Metastatic Breast Carcinoma in the Brain (tissue), 10 donors: ENCODE measurements around the gene CCDC187.

DNA sequence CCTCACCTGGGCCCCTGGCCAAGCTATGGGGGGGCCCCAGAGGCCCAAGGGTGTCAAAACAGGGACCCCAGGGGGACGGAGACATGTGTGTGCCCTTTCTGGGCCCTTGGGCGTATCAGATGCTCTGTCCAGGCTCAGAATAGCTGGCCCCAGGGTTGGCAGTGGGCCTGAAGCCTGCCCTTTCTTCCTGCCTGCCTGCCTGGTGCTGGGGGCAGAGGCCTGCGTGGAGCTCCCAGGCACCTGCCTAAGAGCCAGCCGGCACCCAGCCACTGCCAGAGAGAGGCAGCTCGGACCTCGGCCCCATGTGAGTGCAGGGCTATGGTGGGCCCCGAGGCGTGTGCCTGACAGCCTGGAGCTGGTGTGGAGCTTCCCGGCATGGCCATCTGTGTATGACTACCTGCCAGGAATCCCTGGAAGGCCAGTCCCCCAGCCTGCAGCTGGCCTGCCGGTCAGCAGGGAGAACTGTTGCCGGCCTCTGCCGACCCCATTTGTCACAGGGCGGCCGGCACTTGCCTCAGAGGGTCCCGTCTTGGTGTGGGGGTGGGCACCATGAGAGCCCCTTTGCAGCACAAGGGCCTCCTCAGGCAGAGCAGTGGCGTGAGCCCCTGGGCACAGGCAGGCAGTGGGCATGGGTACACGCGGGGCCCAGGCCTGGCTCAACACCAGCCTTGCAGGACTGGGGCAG is 42.0 kb downstream of the KCNT1 start:
- PRO-cap, 10 experiments = no peak in any of the 10 experiments

GRCh38 chr9:135930196-135931090 is 23.1 kb upstream of the CAMSAP1 start:
- PRO-cap, 10 experiments = no peak in any of the 10 experiments

DNA sequence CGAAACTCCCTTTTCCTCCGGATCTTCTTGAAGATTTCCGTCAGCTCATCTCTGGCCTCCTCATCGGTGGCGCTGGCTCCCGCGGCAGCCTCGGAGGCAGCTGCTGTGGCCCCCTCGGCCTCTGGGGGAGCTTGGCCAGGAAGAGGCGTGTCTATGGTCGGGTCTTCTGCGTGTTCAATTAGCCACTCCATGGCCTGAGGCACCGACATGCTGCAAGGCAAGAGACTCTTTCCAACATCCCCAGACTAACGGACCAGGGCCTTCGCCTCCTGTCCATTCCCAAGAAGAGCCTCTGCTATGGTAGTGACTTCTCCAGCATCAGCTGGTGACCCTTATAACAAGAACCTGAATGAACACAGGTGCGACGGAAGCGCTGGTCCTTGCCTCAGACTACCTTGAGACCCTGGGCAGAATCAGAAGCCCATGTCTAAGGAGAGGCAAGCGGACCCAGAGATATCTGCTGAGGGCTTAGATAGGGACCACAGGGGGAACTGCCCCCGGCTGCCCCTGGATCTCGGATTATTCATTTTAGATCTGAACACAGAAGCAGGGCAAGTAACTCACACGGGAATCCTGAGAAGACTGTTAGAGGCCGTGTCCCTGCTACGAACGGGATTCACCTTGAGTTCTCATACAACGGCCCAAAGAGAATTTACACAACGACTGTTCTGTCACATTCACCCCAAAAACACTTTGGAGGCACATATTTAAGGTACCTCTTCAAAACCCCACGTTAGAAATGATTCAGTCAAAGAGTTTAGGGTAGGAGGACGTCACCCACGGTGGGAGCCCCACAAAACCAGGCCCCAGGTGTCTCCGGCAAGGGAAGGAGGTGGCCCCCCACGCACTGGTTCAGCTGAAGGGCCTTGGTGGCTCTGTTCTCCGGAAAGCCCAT is 15.9 kb downstream of the UBAC1 start:
- PRO-cap, 10 experiments = no peak in any of the 10 experiments

GRCh38 chr9:135950038-135950693 is 11.0 kb downstream of the UBAC1 start:
- PRO-cap, 10 experiments = no peak in any of the 10 experiments

DNA sequence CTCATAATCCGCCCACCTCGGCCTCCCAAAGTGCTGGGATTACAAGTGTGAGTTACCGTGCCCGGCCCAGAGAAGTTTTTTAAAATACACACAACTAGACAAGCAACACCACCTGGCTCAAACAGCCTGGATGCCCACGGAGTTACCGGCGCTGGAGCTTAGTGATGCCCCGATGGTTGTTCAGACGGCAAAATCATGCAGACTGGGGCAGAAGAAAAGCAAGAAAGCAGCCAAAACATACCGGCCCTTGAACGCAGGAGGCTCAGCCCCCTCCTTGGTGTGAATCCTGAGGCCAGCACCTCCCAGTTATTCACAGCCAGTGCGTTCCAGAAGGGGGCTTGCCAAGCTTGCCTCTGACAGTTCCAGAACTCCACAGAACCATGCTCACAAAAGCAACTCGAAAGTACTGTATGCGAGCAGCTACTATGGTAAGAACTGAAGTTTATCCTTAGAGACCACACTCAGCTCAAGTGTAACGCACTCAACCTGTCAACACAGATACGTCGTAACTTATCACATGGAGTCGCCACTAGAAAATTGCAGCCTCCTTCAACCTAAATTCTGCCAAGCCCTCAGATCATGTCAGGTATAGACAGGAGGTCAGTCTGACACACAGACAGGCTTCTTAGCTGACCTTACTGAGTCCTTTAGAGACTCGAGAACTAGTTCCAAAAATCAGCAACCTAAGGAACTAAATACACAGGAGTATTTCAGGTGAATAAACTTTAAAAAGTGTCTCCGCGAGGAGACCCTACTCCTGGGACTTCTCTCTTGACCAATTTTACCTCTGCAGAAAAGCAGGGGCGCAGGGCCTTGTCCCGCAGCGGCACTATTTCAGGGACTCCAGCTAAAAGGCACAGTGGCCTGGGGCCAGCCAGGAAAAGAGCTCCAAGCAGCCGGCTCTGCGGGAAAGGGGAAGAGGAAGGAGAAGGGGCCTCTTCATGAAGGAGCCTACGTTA is 1.3 kb downstream of the UBAC1 start:
- PRO-cap, 10 experiments = no peak in any of the 10 experiments

DNA sequence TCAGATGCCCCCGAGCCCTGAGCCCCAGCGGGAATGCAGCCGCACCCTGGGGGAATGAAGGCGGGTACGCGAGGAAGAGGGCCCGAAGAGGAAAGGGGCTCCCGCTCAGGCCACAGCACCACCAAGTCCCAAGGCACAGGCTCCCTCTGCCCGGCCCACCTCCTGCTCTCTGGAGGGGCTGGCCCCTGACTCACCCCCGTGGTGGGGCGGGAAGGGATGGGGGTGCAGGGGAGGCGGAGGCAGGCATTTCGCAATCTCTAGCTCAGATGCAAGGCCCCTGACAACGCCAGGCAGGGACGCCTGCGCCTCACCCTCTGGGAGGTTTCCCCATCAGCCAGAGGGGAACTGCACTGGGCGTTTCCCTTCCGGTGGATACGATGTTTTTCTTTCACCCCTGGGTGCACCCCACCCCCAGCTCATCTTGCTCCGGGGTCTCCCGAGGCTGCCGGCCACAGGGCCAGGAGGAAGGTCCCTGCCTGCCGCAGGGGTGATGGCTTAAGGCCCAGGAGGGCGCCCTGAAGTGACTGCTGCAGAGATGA is 49.0 kb downstream of the NACC2 start:
- PRO-cap, 10 experiments = no peak in any of the 10 experiments

GRCh38 chr9:136107842-136108902 is 10.5 kb downstream of the TMEM250 start:
- PRO-cap, 10 experiments = peak in 3 of 10 experiments; most common plus-strand start chr9:136108631 (in 2); most common minus-strand start chr9:136108335 (in 1)

DNA sequence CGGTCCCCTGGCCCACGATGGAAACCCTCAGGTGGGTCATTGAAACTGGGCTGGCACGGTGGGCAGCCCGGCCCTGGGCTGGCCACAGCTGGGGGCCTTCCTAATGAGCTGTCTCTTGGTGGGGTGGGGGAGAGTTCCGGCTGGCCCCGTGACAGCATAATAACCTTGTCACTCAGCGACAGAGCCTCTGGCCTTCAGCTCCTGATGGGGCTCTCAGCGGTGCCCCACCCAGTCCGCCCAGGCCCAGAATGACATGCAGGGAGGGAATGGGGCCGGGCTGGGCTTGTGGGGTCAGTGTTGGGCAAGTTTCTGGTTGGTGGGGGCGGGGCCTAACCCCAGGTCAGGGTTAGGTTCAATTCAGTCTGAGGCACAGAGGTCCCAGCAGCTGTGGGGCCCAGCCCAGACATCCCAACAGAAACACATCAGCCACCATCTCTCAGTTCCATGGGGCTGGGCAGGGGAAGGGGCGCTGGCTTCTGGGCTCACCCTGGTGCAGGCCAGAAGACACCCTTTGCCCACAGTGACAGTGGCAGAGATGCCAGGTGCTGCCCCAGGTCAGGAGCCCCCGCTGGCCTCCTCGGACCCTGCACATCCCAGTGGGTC is at the start of gene CCDC187:
CCDC187 (minus strand) TSS at position 105 of the 603 bp plus-strand sequence.
- PRO-cap, 10 experiments = no peak in any of the 10 experiments

GRCh38 chr9:136346968-136348086 is 16.2 kb downstream of the DNLZ start:
- PRO-cap, 10 experiments = no peak in any of the 10 experiments

DNA sequence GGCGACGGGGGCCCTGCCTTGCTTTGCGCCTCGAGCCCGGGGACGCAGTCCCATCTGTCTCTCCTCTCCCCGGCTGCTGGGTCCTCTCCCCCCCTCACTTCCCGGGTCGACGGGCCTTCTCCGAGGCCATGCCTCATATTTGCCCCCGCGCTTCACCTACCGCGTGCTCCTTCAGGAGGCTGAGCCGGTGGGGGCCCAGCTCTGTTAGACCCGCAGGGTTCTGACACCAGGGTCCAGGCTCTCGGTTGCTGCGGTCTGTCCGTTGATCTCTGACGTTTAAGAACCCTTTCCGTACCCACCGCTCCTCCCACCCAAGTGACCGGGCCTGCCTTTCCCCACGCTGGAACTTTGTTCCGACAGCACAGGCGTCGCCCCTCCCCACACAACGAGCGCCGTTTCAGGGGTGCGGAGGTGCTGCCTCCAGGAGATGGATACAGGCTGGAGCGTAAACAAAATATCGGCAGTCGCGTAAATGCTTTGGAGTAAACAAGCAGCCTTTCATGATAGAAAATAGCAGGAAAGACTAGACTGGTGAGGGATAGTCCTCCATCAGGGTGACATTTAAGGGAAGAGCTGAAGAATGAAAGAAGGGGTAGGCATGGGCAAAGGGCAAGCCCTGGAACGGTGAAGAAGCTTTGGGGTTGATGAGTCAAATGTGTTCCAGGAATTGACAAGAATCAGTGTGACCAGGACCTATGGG is 567 bp downstream of the PMPCA start:
- PRO-cap, 10 experiments = no peak in any of the 10 experiments

DNA sequence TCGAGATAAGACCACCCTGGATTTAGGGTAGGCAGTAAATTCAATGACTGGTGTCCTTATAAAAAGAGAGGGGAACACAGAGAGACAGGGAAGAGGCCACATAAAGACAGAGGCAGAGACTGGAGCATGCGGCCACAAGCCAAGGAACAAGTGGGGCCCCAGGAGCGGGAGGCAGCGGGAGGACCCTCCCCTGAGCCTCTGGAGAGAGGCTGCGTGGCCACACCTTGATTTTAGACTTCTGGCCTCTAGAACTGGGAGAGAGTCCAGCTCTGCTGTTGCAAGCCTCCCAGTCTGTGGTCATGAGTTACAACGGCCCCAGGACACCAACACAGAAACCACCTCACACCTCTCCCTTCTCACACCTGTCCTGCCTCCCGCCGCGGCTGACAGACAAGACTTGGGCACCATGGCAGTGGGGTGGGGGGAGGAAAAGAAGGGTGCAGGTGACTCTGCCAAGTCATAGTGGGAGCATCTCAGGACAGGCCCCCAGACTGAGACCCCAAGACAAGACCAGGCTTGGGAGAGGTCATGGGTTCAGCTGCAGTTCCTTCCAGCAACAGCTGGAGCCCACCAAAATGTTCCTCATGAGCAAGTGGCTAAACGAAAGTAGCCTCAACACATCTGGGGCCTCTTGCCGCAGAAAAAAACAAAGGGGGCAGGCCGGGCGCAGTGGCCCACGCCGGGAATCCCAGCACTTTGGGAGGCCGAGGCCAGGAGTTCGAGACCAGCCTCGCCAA is 2.1 kb downstream of the INPP5E start:
- PRO-cap, 10 experiments = peak in 1 of 10 experiments; most common plus-strand start position 359 of the sequence (in 1)

DNA sequence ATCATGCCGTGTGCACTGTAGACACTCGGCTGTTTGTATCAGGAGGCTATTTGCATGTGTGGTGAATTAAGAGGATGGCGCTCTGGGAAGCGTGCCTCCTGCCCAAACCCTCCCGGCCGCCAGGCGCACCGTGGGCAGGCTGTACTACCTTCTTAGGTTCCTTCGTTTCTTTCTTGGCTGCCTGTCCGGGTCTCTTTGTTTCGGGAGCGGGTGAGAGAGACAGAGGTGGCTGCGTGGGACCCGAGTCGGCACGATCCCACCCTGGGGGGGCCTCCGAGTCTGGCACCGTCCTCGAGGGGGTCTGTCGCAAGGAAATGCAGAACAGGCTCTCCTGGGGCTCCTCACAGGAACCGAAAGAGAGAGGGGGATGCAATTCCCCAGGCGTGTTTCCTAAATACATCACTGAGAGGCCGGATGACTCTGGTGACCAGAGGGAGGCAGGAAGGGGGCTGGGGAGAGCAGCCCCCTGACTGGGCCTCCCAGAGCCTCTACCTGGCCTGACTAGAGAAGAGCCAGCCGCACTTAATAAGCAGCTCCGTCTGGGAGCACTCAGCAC is 11.5 kb upstream of the INPP5E start:
- PRO-cap, 10 experiments = no peak in any of the 10 experiments

DNA sequence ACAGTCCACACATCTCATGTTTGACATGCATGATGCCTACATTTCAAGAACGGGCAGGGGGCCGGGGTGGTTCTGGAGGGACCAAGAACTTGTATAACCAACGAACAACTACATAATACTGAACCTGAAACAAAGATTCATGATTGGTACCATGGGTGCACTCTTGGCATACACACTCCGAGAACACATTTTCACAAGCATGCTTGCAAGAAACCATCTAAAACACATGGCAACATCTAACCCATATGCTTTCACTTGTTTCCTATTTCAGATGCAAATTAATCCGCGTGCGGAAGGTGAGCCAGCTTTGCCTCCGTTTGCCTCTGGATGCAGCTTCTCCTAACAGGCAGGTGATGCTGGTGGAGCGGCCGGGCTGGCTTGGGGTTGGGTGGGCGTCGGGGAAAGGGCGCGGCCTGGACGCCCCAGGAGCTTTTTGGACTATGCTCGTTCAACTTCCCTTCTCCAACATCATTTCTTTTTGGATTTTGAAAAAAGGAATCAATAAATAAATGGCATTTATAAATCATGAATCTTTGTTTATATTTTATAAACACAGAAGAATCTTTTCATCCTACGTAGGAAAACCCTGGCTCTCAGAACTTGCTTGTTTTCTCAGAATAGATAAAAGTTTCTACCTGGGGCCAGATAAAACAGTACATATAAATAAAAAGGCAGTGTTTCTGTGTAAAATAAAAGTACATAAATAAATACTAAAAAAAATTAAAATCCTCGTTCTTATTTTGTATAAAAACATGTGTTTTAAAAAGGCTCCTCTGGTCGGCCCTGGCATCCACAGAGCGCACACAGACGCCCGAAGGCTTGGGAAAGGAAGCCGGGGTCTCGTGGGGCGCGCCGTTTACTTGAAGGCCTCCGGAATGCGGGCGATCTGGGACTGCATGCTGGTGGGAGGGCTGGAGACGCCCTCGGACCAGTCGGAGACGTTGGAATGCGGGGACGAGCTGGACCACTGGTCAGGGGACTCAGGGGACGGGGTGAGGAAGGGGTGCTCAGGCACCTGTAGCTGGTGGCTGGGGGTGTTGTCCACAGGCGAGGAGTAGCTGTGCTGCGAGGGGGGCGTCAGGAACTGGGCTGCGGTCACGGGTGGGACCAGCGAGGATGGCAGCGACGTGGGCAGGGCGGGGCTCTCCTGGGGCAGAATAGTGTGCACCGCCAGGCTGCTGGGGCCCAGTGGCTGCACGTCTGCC is 12.8 kb upstream of the SEC16A start:
- PRO-cap, 10 experiments = no peak in any of the 10 experiments

DNA sequence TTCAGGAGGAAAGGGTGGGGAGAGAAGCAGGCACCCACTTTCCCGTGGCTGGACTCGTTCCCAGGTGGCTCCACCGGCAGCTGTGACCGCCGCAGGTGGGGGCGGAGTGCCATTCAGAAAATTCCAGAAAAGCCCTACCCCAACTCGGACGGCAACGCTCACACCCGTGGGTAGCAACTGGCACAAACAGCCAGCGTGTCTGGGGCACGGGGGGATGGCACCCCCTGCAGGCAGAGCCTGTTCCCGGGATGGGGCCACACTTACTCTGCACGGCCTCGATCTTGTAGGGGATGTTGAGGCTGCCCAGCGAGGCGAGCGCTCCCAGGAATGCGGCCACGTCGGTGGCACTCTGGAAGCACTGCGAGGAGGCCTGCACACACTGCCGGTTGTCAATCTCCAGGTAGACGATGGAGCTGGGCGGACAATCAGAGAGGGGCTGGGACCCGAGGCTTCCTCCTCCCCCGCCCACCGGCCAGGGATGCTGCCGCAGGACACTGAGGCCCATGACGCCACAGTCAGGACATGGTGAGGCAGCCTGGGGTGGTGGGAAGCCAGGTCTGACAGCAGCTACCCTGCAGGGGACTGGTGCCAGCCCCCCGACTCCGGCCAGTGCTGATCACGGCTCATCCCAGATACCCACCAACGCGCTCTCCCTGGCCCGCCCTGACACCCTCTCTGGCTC is 20.2 kb upstream of the SEC16A start:
- PRO-cap, 10 experiments = no peak in any of the 10 experiments

DNA sequence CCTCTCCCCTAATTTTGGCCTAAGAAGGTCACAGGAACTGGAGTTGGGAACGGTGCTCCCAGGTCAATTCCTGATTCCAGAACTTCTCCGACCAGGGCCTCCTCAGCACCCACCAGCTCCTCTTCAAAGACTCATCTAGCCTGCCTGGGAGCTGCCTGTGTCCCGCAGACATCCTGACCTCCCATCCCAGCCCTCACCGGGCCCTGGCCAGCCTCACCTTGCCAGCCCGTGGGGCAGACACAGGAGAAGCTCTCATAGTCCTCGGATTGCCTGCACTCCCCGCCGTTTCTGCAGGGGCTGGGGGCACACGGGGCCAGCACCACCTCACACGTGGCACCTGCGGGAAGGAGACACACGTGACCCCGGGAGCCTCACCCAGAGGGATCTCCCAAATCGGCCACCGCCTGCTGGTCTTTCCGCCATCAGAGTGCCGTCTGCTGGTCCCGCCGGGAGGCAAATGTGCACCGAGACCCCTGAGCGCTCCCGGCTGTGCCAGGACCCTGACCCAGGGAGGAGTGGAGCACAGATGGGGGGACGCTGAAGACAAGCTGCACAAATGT is 28.2 kb upstream of the SEC16A start:
- PRO-cap, 10 experiments = no peak in any of the 10 experiments

GRCh38 chr9:136511566-136512726 is 29.1 kb upstream of the SEC16A start:
- PRO-cap, 10 experiments = peak in 1 of 10 experiments; most common plus-strand start chr9:136512264 (in 1); most common minus-strand start chr9:136511958 (in 1)

DNA sequence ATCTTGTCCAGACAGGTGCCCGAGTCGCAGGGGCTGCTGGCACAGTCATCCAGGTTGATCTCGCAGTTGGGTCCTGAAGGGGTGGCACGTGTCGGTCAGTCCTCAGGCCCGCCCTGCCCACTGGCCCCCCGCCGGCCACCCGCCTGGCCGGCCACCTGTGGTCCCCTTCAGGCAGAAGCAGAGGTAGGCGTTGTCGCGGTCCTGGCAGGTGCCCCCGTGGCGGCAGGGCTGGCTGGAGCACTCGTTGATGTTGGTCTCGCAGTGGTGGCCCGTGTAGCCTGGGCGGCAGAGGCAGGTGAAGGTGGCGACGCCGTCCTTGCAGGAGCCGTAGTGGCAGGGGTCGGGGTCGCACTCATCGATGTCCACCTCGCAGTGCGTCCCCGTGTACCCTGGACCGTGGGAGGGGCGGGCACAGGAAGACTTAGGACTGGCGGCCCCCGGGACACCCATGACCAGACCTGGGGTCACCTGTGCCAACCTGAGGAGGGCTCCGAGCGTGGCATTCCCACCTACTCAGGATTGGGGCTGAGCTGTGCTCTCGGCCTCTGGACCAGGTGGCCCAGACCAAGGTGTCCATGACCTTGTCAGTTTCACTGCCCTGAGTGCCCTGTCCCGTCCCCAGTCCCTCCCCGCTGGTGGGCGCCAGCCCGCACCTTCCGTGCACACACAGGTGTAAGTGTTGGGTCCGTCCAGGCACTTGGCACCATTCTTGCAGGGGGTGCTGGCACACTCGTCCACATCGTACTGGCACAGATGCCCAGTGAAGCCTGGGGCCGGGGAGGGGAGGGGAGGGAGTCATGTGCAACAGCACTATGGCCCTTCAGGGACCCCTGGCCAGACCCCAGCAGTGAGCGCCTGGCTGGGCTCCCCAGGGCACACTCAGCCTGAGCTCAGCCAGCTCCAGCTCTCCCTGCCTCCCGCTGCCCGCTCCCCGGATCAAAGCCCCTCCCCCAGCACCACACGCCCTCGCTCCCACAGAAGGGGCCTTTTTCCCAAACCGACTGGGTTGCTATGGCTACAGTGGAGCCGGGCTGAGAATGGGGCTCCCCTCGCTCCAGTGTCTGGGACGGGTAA is 30.2 kb downstream of the NOTCH1 start:
- PRO-cap, 10 experiments = no peak in any of the 10 experiments

- PRO-cap, 10 experiments = peak in 4 of 10 experiments; most common minus-strand start chr9:136517296 (in 4)
These were observed 28.8 kb downstream of the NOTCH1 start for GRCh38 chr9:136517171-136517398.

DNA sequence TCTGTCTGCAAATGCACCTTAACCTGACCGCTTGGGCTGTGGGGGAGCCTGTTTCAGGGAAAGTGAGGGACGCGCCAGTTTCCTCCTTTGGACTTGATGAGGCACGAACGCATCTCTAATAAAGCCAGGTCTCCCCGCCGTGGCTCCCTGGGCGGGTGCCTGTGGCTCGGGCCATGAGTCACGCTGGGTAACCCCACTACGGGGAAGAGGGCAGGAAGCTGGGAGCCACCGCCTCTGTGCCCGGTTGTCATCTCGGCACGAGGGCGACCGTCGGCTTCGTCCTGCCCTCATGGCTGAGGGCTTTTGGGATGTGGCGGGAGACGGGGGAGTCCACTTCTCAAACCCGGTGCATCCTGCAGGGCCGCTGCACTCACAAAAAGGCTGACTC is 12.1 kb downstream of the NOTCH1 start:
- PRO-cap, 10 experiments = no peak in any of the 10 experiments

DNA sequence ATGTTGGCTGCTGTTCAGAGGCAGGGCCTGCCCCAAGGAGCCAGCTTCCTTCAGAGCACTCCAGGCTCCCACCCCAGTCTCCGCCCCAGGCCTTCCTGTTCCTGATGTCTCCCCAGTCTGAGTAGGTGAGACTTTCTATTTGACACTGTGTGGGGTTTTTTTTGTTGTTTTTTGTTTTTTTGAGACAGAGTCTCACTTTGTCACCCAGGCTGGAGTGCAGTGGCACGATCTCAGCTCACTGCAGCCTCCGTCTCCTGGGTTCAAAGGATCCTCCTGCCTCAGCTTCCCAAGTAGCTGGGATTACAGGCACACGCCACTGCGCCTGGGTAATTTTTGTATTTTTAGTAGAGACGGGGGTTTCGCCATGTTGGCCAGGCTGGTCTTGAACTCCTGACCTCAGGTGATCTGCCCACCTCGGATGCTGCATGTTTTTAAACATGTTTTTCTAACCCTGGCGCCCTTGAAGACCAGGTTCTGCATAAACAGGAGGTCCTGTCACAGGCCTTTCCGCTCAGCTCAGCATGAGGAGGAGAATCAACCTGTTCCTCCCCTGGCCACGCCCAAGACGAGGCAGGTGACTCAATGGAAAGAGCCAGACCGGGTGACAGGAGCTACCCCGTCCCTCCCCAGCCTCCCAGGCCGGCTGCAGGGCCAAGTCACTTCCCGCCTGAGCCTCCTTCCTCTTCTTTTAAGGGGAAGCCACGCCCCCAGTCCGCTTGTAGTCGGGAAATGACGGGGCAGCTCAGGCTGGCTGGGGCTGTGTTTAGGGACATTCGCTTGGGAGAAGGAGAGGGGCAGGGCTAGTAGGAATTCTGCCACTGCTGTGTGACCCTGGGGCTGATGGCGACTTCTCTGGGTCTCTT is 6.4 kb downstream of the NOTCH1 start:
- PRO-cap, 10 experiments = peak in 9 of 10 experiments; most common plus-strand start position 719 of the sequence (in 9); most common minus-strand start position 645 of the sequence (in 3)